SK-MEL-5 (cell line): ENCODE results near the gene CCL19.

DNA sequence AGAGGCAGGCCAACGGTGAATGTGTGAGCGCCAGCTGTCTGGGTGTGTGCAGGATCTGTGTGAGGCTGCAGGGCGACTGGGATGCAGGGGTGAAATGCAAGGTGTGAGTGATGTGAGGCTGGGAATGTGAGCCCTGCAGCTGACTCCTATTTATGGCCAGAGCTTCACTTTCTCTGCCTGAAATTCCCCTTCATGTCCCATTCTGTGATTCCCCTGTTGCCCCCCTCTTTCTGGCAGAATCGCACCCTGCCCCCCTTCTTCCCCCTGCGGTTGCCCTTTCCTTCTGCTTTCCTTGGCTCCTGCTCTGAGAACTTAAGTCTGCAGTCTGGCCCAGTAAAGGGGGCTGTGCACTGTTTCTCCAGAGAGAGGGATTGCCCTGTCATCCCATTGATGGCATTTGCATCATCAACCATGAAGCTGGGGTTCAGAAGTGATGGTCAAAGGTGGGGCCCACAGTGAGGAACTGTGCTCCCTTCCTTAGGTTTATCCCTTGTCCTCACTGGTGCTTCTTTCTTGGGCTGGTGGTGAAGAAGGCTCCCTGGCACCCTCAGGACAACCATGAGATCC, at the start of gene CCL19:
TSS of gene CCL19 (minus strand) at position 126 of the 567 bp plus-strand sequence.
RAMPAGE:
- cytosol, long total RNA = no peak
- long total RNA = no peak
- nucleus, long total RNA = no peak

GRCh38 chr9:34709490-34710005, 388 bp downstream of the CCL21 start:
RAMPAGE:
- cytosol, long total RNA = no peak
- long total RNA = no peak
- nucleus, long total RNA = no peak

DNA sequence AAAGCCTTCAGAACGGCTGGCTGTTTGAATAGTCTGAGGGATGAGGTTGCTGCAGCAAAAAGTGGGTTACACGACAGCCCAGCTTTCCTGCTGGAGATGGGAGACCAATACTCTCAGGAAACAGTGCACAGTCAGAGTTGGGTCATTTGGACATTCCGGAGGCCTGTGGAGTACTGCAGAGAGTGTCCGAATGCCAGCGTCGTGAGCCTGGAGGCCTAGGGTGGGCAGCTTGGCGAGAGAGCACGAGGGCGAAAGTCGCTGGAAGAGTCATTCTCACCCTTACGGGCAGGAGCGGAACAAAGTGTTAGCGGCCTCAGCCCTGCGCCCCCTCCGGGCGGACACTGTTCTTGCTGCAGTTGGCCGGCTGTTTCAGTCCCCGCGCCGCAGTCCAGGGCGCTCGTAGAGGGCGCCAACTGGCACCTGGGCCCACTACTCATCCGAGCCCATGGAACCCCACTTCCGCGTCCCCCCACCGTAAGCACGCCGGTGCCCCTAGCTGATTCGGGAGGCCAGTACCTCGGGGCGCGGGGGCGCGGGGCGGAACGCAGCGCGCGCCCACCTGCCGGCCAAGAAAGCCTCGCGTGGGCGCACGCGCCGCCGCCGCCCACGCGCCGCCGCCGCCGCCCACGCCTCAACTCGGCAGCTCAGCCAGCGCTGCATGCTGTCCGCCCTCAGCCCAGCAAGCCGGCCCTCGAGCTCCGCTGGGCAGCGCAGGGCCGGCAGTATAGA, 80.3 kb upstream of the FAM205A start:
RAMPAGE:
- cytosol, long total RNA = no peak
- long total RNA = no peak
- nucleus, long total RNA = no peak

DNA sequence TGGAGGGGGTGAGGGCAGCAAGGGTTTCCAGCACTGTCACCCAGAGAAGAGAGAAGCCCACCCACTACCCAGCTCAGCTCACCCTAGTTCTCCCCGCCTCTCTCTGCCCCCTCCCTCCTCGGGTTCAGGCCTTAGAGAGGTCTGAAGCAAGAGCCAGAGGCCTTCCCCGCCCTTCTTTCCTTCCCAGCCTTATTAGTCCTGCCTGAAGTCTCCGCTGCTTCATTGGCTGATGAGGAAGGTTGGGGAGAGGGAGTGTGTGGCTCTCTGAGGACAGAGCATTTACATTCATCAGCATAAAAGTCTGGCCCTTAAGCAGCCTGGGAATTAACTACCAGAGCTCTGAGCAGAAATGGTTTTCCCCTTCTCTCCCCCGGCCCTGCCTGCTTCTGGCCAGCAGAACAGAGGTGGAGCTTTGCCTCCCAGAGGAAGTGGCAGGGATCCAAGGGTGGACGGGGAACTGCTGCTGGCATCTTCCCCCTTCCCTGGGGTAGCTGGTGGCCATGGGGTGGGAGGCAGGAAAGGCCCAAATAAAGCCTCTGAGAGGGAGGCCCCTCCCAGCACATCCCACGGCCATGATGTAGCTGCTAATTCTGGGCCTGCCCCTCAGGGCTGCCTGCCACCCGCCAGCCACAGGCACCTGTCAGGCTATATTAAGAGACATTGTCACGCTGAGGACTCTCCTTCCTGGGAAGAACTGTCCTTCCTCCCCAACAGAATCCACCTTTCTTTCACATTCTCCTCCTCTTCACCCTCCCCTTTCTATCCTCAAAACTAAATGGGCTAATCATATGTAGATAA, 4.2 kb downstream of the DNAJB5 start:
RAMPAGE:
- cytosol, long total RNA = no peak
- long total RNA = no peak
- nucleus, long total RNA = no peak

DNA sequence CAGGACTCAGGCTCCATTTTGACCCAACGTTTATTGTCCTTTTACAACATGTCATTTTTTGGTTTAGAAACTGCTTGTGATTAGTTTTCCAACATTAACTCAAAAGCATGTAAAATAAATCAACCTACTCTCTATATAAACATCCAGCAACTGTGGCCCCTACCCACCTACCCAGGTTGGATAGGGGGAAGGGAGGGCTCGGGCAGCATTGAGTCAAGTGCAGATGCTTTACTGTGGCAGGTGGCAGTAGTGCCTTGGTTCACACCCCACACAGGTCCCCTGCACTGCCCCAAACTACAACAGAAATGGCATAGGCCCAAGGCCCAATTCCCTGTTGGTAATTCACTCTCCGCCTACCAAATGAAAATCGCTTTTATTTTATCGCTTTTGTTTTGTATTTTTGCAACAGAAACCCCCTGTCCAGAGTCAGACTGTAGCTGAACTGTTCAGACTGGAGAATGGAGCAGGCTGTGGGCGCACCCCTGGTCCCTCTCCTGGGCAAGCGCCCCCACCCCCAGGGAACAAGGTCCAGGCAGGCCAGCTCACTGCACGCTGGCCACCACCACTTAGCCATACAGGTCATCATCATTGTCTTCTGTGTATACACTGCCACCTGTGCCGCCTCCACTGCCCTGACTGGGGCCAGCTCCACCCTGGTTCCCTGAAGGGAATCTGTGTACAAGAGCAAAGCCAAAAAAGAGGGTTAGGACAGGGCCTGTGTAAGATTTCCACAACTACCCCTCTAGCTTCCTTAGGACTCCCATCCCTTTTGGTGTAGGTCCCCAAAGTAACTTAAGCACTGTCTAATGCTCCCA, 14.7 kb downstream of the C9orf131 start:
RAMPAGE:
- cytosol, long total RNA = no peak
- long total RNA = no peak
- nucleus, long total RNA = no peak

DNA sequence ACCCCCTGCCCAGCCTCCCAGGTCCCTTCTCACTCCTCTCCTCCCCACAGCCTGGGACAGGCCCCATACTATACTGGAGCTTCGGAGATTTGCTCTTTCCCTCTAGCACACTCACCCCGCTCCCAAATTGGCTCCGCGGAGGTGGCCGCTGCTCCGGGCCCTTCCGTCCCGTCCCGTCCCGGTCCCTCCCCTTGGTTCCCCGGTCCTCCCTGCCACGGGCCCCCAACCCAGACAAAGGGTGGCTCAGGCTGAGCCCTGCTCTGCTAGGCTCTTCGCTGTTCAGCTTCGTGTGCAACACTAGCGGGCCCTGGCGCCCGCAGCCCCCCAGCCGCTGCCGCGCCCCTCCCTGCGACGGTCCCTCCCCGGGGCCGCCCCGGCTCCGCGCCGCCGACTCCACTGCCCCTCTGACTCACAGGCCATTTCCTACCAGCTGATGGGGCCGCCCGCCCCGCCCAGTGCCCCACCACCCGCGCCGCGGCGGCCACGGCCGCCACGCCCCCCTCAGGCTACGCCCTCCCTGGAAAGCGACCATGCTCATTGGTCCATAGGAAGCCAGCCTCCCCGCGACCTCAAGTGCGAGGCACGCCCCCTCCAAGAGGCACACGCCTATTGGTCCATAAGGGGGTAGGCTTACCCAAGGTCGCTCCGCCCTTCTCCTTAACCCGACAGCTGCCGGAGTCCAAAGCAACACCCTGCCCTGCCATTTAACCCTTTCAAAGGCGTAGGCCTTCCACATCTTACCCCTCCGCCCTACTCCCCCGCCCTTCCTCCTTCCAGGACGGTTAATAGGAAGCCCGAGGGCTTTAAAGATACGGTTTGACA, 4.3 kb downstream of the ATOSB start:
RAMPAGE:
- cytosol, long total RNA = no peak
- long total RNA = no peak
- nucleus, long total RNA = no peak

DNA sequence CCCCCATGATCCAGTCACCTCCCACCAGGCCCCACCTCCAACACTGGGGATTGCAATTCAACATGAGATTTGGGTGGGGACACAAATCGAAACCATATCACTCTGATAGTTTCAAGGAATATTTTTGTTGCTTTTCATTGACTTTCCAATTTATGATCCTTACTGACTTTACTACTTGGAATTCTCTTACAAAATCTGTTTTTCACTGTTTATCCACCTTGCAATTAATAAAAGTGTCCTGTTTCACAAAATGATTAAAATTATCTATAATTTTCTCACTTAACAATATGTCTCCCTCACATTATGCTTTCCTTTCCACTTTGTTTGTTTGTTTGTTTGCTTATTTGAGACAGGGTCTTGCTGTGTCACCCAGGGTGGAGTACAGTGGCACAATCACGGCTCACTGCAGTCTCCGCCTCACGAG, 46.9 kb downstream of the UNC13B start:
RAMPAGE:
- cytosol, long total RNA = no peak
- long total RNA = no peak
- nucleus, long total RNA = no peak

GRCh38 chr9:35561713-35562596, 1.7 kb downstream of the FAM166B start:
RAMPAGE:
- cytosol, long total RNA = no peak
- long total RNA = no peak
- nucleus, long total RNA = no peak

DNA sequence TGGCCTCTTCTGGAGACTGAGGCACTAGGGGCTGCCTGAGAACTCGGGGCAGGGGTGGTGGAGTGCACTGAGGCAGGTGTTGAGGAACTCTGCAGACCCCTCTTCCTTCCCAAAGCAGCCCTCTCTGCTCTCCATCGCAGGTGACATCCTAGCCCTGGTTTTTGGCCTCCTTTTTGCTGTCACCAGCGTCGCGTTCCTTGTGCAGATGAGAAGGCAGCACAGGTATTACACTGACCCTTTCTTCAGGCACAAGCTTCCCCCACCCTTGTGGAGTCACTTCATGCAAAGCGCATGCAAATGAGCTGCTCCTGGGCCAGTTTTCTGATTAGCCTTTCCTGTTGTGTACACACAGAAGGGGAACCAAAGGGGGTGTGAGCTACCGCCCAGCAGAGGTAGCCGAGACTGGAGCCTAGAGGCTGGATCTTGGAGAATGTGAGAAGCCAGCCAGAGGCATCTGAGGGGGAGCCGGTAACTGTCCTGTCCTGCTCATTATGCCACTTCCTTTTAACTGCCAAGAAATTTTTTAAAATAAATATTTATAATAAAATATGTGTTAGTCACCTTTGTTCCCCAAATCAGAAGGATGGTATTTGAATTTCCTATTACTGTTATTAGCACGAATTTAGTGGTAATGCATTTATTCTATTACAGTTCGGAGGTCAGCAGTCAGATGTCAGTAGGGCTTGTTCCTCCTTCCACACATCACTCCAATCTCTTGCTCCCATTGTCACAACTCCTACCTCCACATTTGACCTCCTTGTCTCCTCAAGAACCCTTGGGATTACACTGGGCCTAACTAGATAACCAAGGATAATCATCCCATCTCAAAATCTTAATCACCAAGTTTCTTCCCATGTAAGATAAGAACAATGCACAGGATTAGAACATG, 7.1 kb downstream of the CA9 start:
RAMPAGE:
- cytosol, long total RNA = no peak
- long total RNA = no peak
- nucleus, long total RNA = no peak

DNA sequence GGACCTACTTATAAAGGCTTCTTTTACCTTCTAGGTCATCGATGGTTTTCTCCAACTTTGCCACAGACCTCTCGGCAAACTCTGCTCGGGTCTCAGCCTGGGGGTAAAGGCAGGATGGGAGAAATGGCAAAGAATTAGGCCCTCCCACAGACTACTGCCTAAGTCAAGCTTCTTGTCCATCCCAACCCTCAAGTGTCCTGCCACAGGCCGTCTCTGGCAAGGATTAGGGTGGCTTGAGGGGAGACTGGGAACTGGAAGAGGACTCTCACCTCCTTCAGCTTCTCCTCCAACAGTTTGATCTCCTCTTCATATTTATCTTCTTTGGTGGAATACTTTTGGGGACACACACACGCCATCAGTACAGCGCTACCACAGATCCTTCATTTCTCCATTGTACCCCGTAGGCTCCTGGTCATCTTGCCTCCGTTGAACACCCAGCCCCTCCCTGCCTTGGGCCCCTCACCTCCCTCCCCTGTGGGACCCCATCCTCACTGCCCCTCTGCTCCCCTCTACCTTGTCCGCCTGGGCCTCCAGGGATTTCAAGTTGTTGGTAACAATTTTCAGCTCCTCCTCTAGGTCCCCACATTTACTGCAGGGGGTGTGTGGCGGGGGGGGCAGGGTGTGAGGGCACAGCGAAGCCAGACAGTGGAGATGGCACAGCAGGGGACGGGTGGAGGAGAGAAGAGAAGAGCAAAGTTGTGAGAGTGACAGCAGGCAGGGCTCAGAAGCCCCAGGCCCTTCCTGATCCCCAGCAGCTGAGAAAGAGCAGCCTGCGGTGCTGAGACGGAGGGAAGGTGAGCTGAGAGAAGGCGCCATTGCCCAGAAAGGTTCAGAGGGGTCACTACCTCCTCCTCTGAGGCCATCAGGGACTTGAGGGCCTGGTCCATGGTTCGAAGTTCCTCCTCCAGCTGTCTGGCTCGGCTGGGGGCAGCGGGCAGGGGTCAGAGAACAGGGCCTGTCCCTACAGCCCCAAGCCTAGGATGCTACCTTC, 5.2 kb downstream of the TPM2 start:
RAMPAGE:
- cytosol, long total RNA = no peak
- long total RNA = no peak
- nucleus, long total RNA = no peak

RAMPAGE:
- cytosol, long total RNA = no peak
- long total RNA = no peak
- nucleus, long total RNA = no peak
These were observed 2.1 kb upstream of the TPM2 start for GRCh38 chr9:35691679-35692469.

DNA sequence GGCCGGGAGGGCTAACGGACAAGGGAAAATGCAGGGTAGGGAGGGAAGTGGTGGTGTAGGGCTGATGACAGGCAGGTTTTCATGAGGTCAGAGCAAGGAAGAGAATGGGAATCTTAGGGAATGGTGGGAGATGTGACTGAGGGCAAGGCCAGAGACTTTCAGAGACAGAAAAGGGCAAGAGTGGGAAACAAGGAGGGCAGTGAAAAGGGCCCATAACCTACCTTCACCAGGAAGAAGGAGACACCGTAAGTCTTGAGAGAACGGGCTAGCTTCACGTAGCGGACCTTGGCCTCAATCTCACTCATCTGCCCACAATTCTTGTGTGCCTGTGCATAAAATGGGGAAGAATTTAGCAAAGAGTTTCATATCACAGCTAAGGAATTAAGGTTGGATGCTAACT, 10.1 kb downstream of the TLN1 start:
RAMPAGE:
- cytosol, long total RNA = no peak
- long total RNA = no peak
- nucleus, long total RNA = no peak

DNA sequence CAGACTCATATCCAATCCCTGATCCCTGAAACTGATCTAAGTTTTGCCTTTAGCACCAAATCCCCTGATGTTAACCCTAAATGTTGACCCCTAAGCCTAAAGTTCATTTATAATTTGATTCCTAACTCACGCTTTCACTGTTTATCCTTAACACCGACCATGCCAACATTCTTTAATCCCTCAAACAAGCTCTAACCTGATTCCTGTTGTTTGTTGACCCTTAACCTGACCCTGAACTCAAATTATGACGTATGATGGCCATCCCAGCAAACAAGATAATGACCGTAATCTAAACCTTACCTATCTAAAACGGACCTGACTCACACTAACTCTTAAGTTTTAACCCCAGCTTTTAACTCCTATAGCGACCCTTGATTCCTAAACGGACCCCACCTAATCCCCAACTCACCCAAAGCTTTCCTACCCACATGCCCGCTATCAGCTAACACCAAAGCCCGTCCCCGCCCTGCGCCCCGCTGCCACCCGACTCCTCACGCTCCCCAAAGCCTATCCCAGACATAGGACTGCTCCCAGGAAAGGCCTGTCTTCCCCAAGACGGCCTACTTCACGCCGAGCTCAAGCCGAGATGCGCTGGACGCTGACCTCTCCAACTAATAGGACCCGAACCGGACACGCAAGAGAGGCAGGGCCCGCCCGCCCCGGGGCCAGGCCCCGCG, 499 bp downstream of the TLN1 start:
RAMPAGE:
- cytosol, long total RNA = no peak
- long total RNA = no peak
- nucleus, long total RNA = no peak

DNA sequence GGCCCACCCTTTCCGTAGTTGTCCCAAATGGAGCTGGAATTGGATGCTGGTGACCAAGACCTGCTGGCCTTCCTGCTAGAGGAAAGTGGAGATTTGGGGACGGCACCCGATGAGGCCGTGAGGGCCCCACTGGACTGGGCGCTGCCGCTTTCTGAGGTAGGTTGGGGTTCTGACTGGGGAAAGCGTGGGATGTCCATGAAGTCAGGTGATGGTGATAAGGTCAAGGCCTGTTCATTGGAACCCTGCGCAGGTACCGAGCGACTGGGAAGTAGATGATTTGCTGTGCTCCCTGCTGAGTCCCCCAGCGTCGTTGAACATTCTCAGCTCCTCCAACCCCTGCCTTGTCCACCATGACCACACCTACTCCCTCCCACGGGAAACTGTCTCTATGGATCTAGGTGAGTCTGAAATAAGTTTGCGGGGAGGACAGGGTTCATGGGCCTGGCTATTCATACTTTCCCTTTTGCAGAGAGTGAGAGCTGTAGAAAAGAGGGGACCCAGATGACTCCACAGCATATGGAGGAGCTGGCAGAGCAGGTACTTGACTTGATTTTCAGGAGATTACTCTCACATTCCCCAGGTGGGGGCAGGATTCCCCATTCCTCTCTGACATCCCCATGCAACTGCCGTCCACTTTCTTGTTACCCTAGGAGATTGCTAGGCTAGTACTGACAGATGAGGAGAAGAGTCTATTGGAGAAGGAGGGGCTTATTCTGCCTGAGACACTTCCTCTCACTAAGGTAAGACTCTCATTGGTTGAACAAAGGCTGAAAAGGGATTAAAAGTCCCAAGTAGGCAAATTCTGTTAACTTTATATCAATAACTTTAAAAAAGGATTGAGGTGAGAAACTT, 506 bp downstream of the CREB3 start:
RAMPAGE:
- cytosol, long total RNA = no peak
- long total RNA = no peak
- nucleus, long total RNA = no peak

DNA sequence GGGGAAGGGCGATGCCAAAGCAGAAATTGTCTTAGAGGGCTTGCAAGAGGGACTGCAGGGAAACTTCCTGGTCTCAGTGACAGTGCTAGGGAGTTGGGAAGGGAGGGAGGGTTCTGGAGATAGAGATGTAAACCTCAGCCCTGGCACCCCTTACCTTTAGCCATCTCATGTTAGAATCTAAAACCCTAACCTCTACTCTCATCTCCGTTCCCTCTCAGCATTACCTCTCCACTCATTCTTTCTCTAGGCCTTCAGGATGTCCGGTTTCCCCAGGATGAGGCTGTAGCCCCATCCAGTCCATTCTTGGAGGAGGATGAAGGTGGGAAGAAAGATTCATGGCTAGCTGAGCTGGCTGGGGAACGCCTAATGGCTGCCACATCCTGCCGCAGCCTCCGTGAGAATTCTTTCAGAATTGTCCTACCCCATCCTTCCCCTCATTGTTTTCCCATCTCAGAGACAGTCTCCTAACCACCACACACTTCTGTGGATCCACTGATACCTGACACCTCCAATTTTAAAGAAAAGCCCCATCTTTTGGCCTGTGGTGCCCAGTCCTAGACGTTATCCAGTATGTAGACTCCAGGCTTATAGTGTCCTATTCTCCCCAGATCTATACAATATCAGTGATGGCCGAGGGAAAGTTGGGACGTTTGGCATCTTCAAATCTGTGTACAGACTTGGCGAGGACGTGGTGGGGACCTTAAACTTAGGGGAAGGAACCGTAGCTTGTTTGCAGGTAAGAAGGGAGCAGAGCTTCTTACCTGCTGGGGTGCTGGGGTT, 2.1 kb downstream of the RGP1 start:
RAMPAGE:
- cytosol, long total RNA = no peak
- long total RNA = no peak
- nucleus, long total RNA = no peak

RAMPAGE:
- cytosol, long total RNA = no peak
- long total RNA = no peak
- nucleus, long total RNA = no peak
These were observed 1.4 kb downstream of the MSMP start for GRCh38 chr9:35752521-35753284.

GRCh38 chr9:35905191-35905715, 749 bp upstream of the HRCT1 start:
RAMPAGE:
- cytosol, long total RNA = no peak
- long total RNA = no peak
- nucleus, long total RNA = no peak

GRCh38 chr9:35915642-35916499, 6.6 kb downstream of the SPAAR start:
RAMPAGE:
- cytosol, long total RNA = no peak
- long total RNA = no peak
- nucleus, long total RNA = no peak

GRCh38 chr9:35929148-35929626, 19.9 kb downstream of the SPAAR start:
RAMPAGE:
- cytosol, long total RNA = no peak
- long total RNA = no peak
- nucleus, long total RNA = no peak

RAMPAGE:
- cytosol, long total RNA = no peak
- long total RNA = no peak
- nucleus, long total RNA = no peak
These were observed 7.8 kb downstream of the GLIPR2 start for GRCh38 chr9:36144138-36144867.